Foreskin keratinocyte (primary cell): ENCODE results near the genes DOC2A, MAPK3, CORO1A, DCTPP1 and TMEM265.

DNA sequence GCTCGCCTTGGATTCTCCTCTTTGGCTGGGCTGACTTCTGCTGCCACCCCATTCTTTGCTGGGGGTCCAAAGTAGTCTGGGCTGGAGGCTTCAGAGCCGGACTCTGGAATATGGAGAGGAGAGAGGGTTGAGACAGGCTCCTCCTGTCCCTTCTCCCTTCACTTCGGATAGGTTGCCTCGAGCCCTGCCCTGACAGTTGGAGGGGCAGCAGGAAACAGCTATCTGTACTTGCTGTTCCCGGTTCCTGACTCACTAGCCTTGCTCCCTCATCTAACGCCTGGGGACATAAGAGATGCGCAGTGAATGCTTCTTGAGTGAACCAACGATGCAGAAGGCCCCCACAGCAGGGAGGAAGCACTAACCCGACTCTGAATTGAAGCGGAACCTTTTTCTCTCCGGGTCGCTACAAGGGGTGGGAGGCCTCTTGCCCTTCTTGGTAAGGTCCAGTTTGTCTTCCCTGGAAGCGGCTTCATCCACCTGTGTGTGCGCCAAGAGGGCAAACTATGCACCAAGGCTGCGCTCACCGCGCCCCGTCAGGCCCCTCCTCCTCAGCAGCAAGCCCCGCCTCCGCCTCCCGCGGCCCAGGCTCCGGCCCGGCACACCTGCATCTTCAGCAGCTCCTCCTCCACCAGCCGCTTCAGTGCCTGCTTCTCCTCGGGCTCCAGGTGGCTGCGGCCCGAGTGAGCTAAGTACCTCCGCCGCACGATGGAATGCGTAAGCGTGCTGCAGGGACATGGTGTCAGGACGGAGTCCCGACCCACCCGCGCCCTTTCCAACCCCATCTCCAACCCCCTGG lies 478 bp downstream of the HIRIP3 start:
- RAMPAGE, total RNA, result no peak

- RAMPAGE, total RNA, result no peak
Measured at GRCh38 chr16:30010785-30011827, at the start of gene DOC2A. TSS of gene DOC2A (minus strand) at chr16:30011027.

DNA sequence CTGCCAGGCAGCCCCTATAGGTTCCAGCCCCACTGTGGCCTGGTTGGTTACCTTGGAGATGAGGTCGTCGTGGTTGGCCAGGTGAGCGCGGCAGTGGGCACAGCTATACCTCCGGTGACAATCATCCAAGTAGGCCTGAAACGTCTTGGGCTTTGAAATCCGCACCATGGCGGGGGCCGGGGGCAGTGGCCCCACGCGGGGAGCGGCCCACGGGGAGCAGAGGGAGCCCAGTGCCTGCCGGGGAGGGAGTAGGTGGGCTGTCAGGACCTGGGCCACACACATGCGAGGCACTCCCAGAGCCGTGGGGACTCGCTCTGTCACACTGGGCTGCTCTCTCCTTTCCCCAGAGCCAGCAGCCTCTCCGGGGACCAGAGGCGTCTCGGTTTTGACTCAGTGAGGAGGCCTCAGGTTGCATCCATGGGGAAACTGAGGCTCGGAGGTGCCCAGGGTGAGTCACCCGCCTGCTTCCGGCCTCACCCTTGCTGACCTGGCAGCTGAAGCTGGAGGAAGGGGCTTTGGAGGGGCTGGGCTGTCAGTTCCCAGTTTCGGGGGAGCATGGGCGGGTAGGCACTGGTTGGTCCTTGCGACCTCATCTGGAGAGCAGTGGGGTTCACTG lies 704 bp downstream of the YPEL3 start:
- RAMPAGE, total RNA, result no peak

- RAMPAGE, total RNA, result no peak
Measured at GRCh38 chr16:30096782-30097370, 863 bp upstream of the YPEL3 start.

DNA sequence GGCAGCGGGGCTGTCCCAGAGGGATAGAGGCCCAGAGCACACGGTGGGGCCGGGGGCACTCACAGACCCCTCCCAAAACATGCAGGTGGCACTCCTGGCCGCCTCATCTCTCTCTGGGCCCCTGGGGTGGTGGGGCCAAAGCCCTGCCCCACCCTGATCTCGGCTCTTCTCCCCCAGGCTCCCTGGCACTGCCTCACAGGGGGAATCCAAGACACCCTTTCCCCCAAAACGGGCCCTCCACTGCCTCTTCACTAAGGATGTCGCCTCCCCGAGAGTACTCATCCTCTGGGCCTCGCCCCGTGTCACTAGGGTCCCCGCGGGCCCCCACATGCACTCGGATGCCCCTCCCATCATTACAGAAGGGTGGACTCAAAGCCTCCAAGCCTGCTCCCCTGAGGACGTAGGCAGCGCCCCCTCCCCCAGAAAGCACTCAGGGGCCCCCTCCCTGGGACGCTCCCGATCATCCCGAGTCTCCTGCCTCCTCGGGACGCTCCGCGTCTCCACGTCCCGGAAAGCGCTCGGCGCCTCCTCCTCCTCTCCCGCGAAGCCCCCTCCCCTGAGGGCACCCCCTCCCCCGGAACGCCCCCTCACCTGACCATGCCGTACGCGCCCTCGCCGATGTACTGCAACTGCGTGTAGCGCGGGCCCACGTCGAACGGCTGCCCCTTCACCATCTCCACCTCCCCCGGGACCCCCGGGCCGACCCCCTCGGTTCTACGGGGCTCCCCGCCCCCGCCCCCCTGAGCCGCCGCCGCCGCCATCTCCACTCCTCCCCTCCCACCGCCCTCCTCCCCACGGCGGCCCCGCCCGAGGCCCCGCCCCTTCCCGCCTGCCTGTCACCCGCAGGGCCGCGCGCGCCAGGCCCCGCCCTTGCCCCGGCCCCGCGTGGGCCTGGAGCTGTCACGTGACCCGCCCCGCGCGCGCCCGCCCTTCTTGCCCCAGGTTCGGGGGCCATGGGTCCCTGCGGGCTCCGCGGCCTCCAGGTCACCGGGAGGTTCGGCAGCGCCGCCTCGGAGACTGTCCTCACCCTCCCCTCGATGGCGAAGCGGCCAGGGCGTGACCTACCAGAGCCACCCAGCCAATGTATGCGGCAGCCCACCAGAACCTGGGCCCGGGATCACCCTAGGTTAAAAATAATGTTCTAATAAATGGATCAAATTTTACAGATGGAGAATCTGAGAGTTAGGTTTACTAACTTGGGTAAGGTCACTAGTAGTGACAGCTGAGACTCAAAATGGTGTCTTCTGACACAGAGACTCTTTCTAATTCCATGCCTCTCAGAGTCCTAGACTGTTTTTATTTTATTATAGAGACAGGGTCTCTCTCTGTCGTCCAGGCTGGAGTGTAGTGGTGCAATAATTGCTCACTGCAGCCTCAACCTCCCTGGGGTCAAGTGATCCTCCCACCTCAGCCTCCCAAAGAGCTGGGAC lies at the start of gene MAPK3:
Gene MAPK3 (minus strand): TSS at position 772 of the 1,430 bp plus-strand sequence.
- RAMPAGE, total RNA, result no peak

GRCh38 chr16:30182962-30183950 lies at the start of gene CORO1A:
TSS of gene CORO1A (plus strand) at chr16:30183602.
- RAMPAGE, total RNA, result no peak

GRCh38 chr16:30208919-30209399 lies 9.9 kb downstream of the SULT1A3 start:
- RAMPAGE, total RNA, result no peak

- RAMPAGE, total RNA, result no peak
Measured at GRCh38 chr16:30354312-30354846, 729 bp downstream of the CD2BP2 start.

- RAMPAGE, total RNA, result no peak
Measured at GRCh38 chr16:30381229-30382393, 750 bp downstream of the SEPTIN1 start.

- RAMPAGE, total RNA, result no peak
Measured at GRCh38 chr16:30395849-30396478, 744 bp downstream of the ZNF48 start.

DNA sequence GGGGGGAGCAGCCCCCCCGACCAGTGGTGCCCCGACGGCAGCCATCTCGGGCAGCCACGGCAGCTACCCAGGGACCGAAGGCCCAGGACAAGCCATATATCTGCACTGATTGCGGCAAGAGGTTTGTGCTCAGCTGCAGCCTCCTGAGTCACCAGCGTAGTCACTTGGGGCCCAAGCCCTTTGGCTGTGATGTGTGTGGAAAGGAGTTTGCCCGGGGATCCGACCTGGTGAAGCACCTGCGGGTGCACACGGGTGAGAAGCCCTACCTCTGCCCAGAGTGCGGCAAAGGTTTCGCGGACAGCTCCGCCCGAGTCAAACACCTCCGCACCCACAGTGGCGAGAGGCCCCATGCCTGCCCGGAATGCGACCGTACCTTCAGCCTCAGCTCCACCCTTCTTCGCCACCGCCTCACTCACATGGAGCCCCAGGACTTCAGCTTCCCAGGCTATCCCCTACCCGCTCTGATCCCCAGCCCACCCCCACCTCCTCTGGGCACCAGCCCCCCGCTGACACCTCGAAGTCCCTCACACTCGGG lies 2.8 kb downstream of the ZNF48 start:
- RAMPAGE, total RNA, result no peak

DNA sequence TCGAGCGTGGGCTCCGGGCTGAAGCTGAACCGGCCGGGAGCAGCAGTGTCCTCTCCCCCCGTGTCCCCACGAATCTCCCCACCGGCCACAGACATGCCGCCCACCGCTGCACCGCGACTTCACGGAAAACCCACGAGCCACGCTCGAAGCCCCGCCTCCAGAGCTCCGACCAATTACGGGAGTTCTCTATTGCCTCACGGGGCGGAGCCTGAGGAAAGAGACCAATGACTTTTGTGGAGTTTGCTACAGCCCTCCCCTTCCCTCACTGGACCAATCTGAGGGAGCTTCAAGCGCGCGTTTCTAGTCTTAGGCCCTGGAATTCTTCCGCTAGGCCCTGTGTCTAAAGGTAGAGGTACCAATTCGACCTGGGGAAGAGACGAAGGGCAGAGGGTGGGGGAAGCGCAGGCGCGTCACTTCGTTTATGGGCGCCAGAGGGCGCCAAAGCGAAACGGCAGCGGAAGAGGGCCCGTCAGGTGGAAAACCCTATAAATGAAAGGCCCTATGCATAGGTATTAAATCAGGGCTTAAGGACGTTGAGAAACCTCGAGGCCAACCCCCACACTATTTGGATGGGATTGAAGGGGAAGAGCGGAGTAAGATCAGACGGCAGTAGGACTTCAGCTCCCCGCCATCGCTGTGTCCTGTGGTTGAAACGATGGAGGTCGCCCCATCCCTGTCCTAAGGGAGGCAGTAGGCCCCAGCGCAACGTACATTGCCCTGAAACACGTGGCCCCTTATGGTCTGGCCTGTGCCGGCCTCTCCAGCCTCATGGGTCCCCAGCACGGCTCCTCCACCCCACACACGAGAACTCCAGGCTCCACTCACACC lies at the start of gene DCTPP1:
Gene DCTPP1 (minus strand): TSS at position 145 of the 828 bp plus-strand sequence.
- RAMPAGE, total RNA, result no peak

DNA sequence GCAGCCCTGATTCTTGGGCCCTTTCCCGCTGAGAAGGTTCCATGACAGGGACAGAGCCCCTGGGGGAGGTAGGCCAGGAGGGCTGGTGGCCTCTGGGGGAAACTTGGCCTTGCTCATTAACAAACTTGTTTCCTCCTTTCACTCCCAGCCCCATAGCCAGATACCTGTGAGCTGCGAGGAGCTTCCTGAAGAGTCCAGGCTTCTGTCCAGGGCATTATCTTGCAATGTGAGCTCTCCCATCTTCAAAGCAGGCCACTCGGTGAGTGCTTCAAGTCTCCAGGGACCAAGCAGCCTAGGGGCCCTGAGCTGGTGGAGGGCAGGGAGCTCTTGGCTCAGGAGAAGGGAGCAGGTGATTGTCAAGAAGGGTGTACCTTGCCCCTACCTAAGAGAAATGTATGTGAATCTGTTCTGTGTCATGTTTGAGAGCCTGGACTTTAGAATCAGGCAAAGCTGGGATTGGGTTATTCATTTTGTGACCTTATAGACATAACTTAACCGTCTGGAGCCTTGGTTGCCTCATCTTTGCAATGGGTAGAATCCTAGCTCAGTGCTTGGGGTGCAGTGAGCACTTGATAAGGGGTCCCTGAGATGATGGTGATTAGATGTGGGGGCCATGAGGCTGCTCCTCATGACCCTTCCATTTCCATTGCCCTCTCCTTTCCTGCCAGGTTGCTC lies 16.0 kb downstream of the ZNF768 start:
- RAMPAGE, total RNA, result no peak

DNA sequence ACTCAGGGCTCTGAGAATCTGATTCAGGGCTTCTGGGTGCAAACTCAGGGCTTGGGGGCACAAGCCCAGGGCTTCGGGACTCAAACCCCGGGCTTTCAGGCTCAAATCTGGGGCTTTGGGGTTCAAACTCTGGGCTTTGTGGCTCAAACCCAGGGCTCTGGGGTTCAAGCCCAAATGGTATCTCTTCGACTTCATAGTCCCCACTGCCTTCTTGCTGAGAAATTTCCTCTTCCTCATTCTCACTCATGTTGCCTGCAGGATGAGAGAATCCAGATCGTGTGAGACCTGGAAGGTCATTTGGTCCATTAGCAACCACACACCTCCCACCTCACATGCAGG lies 597 bp downstream of the ZNF768 start:
- RAMPAGE, total RNA, result no peak

DNA sequence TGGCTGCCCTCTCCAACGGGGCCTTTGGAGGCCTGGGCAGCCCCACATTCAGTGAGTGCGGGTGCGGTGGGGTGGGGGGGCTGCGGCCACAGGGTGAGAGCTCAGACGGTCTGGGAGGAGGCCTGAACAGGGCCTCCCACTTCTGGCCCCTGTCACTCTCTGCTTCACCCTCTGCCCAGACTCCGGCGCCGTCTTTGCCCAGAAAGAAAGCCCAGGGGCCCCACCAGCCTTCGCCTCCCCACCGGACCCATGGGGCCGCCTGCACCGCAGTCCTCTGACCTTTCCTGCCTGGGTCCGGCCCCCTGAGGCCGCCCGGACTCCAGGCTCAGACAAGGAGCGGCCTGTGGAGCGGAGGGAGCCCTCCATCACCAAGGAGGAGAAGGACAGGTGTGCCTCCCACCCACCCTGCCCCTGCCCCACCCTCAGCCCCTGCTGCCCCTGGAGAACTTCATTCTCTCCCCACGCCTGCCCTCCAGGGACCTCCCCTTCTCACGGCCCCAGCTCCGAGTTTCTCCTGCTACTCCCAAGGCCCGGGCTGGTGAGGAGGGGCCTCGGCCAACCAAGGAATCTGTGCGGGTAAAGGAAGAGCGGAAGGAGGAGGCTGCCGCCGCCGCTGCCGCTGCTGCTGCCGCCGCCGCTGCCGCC lies 10.5 kb downstream of the FBRS start:
- RAMPAGE, total RNA, result no peak

DNA sequence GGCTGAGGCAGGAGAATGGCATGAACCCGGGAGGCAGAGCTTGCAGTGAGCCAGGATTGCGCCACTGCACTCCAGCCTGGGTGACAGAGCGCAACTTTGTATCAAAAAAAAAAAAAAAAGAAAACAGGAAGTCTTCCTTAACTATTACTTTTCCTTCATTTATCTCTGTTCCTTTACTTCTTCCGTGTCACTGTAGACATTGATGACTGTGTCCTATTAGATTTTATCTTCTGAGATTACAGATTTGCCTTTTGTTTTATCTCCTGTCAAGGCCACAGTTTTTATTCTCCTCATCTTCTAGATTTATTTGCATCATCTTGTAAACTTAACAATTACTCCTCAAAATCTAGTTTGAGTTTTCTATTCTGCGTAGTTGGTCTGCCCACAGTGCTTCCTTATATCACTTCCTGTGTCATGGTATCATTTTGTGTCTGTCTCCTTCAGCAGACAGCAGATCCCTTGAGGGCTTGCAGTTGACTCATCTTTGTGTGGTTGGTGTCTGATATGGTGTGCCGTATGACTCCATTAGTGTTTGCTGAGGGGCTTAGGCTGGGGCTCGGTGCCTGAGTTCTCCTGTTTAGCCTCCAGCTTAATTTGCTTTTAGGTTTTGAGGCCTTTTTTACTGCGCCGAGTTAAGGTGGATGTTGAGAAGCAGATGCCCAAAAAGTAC lies 16.6 kb downstream of the SRCAP start:
- RAMPAGE, total RNA, result no peak

GRCh38 chr16:30740265-30741045 lies at the start of gene TMEM265:
TSS of gene TMEM265 (plus strand) at chr16:30740642.
- RAMPAGE, total RNA, result no peak

DNA sequence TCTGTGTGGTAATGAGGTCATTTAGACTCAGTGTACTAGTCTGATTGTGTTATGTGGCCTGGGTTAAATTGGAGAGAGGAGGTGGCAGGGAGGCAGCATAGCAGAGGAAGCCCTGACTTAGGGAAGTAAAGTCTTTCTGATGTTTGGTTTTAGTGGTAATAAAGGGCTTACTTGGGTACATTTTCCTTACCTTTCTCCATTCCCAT lies 507 bp downstream of the TMEM265 start:
- RAMPAGE, total RNA, result no peak

DNA sequence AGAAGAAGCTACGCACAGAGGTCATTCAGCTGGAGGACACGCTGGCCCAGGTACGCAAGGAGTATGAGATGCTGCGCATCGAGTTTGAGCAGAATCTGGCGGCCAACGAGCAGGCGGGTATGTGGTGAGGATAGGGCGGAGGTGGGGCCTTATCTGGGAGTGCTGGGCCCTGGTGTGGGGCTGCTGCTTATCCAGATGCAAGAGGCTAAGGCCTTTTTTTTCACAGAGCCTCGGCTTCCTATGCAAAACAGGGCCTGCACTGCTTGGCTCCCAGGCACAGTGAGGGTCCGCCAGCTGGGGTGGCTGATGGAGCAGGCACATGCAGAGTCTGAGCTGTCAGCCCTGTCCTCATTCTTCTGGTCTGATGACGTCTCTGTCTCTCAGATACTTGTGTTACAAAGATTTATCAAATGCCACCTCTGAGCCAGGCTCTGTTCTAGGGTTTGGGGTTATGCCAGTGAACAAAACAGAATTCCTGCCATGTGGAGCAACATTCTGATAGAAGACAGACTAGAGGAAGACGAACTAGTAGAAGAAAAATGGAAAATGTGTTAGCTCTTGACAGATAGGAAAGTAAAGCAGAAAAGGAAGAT lies 4.7 kb downstream of the RNF40 start:
- RAMPAGE, total RNA, result no peak

DNA sequence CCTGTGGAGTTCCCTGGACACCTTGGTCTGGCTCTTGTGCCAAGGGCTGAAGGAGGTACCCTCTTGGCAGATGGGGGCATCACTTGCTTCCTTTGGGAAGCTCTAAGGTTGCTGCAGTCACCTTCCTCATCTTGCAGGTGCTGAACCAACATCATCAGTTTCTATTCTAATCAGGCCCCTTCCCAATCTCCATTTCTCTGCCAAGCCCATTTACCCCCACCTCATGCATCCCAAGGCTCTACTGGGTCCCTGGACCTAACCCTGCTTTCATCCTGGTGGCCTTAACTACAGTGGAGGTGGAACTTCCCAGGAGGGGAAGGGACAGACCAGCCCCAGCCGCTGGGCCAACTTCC lies 12.4 kb downstream of the ZNF629 start:
- RAMPAGE, total RNA, result no peak